Neural cell (in vitro differentiated cells): ENCODE measurements around a stretch of chr13.

DNA sequence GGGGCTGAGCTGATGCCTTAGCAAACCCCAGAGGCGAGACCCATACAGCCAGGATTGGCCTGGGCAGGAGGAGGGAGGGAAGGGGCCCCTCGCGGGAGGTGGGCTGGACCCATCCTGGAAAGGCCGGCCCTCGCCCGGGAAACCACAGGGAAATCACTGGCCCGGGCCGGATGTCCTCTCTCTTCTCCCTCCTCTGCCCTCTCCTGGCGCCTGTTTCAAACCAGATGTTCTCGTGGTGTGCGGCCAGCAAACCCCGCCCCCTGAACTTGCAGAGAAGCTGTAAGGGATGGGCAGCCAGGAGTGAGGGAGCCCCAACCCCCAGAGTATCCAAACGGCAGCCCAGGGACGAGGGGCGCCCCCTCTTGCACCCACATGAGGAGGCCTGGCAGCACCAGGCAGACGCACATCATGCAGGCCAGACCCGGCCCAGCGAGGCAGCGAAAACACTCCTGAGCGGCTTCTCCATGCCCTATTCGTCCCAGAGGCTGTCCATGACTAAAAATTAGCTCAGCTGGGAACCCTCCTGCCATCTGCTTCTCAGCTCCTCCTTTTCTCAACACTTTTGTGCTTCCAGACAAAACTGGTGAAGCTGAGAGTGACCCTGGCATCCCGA is 43.2 kb downstream of the TMEM255B start:
- RAMPAGE, long total RNA, result no peak

DNA sequence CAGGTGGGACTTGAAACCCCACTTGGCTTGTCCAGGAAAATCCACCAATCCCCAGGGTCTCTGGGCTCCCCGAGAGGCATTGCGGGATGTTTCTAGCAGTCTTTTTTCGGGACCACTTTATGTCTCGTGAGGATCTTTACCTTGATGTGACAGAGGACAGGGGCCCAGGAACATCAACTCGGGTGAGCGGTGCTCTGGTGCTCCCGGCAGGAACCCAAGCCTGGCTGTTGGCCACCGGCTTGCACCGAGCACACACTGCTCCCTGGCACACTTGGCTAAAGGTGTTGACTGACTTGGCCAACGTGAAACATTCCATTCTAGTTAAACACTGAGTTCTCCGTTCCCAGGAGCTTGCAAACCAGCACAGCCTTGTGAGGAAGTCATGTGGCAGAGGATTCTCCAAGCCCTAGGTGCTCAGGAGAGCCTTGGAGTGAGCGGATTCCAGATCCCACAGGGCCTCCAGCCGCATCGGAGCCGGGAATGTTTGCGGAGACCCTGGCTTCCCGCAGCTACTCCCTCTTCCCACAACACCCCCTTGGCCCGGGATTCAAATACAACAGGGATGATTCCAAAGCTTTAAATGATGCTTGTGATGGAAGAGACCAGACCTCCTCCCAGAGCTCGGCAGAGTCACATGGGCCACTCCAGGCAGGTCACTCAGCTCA is 3.1 kb downstream of the C13orf46 start:
- RAMPAGE, long total RNA, result no peak

GRCh38 chr13:114013868-114014625 is 40.2 kb upstream of the C13orf46 start:
- RAMPAGE, long total RNA, result no peak

GRCh38 chr13:114025712-114026207 is 51.9 kb upstream of the C13orf46 start:
- RAMPAGE, long total RNA, result no peak

GRCh38 chr13:114068738-114069456 is 63.5 kb downstream of the RASA3 start:
- RAMPAGE, long total RNA, result no peak

GRCh38 chr13:114122129-114122675 is 10.2 kb downstream of the RASA3 start:
- RAMPAGE, long total RNA, result no peak

DNA sequence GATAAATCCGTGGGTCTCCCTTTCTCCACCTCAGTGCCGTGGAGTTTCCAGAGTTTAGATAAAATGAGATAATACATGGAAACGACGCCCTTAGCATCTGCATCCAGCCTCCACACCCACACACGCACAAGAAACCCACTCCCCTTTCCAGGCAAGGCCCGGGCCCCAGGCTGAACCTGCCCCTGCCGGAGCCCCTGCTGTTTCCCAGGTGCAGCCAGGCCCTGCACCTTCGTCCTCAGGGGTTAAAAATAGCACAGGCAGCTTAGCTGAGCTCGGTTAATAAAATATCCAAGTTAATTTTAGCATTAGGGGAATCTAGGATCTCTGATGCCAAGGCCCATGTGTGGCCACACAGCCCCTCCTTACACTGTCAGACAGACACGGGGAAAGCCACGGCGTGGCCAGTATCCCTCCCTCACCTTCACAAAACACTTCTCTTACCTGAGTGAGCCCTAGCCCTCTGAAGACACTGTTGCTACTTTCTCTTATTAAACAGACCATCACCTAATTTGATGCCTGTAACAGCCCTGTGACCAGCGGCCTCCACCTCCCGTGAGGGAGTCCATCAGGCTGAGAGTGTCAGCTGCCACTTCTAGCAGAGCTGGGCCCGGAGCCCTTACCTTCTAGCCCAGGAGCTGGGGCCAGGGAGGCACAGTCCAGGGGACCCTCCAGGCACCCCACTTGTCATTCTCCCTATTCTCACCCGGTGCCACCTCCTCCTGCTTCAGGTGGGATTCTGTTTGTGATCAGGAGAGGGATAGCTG is 4.4 kb downstream of the RASA3 start:
- RAMPAGE, long total RNA, result no peak

GRCh38 chr13:114140026-114140945 is 7.9 kb upstream of the RASA3 start:
- RAMPAGE, long total RNA, result no peak

DNA sequence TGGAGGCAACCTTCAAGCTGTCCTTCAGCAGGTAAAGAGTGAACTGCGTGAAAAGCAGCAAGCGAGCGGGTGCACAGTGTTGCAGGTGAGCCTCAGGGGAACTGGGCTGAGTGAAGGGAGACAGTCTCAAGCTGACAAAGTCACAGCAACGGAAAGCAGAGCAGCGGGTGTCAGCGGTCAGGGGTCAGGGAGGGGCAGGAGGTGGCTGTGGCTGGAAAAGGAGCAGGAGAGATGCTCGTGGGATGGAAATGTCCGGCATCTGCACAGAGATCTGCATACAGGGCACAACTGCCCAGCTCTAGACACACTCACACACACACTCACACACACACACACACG is 8.5 kb upstream of the RASA3 start:
- RAMPAGE, long total RNA, result no peak

- RAMPAGE, long total RNA, result no peak
These were observed 12.5 kb upstream of the CFAP97D2 start for GRCh38 chr13:114166448-114167142.

- RAMPAGE, long total RNA, result no peak
These were observed 12.8 kb upstream of the CHAMP1 start for GRCh38 chr13:114301415-114301911.